ENCODE measurements around a stretch of chr12.

DNA sequence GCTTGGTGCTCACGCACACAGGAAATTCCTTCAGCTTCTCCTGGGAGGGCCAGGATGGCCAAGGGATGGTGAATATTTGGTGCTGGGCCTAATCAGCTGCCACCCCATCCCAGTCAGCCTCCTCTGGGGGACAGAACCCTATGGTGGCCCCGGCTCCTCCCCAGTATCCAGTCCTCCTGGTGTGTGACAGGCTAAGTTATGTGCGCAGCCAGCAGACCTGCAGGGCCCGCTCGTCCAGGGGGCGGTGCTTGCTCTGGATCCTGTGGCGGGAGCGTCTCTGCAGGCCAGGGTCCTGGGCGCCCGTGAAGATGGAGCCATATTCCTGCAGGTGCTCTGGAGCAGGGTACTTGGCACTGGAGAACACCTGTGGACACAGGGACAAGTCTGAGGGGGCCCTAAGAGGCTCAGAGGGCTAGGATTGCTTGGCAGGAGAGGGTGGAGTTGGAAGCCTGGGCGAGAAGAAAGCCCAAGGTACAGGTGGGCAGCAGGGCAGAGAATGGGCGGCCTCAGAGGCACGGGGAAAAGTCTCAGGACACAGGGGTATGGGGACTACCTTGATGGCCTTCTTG is 48.7 kb upstream of the IQSEC3 start:
- RRBS, result no CpG with 5 or more reads among the region's 13 CpGs

DNA sequence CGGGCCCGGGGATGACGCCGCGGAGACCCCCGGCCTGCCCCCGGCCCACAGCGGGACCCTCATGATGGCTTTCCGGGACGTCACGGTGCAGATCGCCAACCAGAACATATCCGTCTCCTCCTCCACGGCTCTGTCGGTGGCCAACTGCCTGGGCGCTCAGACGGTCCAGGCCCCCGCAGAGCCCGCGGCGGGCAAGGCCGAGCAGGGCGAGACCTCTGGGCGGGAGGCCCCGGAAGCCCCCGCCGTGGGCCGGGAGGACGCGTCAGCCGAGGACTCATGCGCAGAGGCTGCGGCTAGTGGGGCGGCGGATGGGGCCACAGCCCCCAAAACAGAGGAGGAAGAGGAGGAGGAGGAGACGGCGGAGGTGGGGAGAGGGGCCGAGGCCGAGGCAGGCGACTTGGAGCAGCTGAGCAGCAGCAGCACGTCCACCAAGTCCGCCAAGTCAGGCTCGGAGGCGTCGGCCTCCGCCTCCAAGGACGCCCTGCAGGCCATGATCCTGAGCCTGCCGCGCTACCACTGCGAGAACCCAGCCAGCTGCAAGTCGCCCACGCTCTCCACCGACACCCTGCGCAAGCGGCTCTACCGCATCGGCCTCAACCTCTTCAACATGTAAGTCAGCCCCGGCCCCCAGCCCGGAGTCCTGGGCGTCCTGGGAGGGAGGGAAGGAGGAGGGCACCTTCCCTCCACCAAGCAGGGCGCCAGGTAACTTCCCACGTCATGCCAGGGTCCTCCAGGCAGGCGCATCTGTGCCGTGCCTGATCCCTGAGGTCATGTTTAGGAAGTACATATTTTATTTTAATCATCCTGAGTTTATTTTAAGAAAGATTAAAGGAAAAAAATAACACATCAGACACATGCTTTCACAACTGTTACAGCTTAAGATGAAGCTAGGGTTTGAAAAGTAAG is 72.4 kb downstream of the IQSEC3 start:
- RRBS, result no CpG with 5 or more reads among the region's 64 CpGs

- RRBS, result 2% methylated on average over 11 of the region's 42 CpGs
These were observed 24.9 kb downstream of the SLC6A12 start for GRCh38 chr12:189001-189416.

- RRBS, result no CpG with 5 or more reads among the region's 9 CpGs
These were observed 70.6 kb downstream of the B4GALNT3 start for GRCh38 chr12:530226-530830.

DNA sequence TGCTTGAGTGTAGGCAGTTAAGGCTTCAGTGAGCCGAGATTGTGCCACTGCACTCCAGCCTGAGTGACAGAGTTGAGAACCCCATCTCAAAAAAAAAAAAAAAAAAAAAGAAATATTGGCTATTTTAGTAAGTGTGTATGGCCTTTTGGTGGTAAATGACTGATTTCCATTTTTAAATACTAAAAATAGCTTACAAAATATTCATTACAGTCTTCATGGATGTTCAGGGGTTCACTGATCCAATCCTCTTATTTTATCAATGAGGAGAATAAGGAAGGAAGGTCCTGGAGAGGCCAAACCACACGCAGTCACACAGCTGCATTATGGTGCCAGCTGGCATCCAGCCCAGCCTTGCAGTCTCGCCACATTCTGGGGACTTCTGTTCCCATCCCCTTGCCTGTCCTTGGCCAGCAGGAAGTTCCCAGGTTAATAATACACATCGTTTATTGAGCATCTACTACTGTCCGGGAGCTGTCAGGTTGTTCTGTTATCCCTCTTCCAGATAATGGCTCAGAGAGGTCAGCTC is 78.8 kb downstream of the B4GALNT3 start:
- RRBS, result no CpG with 5 or more reads among the region's 5 CpGs

GRCh38 chr12:591050-592225 is 71.8 kb downstream of the NINJ2 start:
- RRBS, result 7% methylated on average over 4 of the region's 19 CpGs

DNA sequence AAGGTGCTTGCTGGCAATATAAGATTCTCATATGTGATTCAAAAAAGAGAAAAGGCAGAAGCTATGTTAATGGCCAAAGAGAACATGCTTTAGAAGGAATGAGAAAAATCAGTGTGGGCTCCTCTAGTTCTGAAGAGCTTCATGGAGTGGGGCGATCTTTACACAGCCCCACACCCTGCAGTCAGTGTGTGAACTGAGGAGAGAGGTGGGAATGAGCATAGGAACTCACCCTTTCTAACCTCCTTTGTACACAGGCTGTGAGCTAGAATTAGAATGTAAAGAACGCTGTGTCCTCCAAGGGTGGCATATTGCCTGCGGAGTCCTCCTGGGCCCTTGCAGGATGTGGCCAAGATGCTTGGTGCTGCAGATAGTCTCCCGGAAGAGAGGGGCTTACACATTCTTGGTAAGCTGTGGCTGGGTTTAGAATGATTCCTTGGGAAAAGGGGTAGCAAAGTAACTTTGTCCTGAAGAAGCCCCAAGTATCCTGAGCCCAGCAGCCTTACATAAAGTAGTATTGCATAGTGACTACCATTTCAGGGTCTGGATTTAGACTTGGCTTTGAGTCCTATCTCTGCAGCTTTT is 43.9 kb downstream of the NINJ2 start:
- RRBS, result no CpG with 5 or more reads among the region's 4 CpGs

DNA sequence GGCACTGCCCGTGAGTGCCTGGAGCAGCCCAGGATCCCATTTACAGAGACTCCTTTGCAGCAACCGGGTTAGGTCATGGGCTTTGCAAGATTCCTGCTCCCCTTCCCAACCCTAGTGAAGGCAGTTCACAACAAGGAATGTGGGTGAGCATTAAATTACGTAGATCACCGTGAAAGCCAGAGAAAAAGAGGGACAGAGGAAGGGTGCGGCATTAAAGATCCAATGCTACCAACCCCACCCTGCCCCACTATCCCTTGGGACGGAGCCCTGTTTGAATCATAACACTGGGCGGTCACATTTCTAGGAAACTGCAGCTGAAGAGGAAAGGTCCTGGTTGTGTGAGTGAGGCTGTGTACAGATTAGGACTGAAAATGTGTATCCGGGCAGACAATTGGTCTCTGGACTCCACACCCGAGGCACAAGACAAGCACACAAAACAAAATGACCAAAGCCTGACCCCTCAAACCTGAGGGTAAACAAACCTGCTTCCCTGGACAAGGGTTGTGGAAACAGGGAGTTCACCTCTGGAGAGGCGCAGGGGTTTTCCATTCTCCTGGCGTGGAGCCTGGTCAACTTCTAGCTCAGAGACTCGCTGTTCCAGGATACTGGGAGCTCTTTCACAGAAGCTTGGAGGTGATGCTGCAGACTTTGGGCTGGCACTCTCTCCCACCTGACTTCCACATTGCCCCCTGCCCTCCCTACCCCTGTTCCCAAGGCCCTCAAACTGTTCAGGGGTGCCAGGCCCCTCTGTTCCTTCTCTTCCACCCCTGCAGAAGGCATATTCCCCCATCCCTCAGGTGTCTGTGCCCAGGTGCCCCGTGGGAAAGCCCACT is 16.7 kb downstream of the NINJ2 start:
- RRBS, result no CpG with 5 or more reads among the region's 13 CpGs

DNA sequence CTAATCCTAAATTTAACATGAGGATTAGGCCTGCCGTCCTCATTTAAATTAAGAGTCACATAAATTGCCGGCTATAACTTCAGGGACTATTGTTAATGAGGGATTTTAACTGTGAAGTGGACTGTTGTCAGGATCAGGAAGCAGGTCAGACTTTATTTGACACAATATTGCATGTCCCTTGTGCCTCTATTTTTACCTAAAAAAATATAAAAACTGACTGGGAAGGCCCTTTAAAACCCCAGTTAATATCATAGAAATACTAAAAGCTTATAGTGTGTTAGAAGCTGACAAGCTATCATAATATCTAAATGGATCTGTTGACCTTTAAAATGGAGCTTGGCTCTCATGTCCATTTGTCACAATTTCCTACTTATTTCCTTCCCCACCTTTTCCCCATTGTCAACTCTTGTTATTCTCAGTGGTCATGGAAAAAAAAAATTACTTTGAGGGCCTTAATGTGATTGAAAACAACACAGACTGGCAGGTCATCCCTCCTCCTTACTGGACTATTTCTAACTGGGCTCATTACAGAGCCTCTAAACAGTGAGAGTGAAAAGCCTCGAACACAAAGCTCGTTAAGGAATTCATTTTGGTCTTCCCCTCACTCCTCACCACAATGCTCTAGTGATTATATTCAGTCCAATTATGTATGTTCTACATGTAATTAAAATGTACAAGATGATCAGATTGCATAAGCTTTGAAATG is 13.7 kb upstream of the WNK1 start:
- RRBS, result no CpG with 5 or more reads among the region's 4 CpGs

DNA sequence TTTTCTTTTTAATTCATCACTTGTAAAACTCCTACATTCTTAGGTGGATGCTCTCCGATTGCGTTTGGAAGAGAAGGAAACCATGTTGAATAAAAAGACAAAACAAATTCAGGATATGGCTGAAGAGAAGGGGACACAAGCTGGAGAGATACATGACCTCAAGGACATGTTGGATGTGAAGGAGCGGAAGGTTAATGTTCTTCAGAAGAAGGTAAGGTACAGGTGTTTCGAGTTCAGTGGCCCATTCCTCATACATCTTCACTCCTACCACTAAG is 150.5 kb downstream of the ERC1 start:
- RRBS, result no CpG with 5 or more reads among the region's 4 CpGs

DNA sequence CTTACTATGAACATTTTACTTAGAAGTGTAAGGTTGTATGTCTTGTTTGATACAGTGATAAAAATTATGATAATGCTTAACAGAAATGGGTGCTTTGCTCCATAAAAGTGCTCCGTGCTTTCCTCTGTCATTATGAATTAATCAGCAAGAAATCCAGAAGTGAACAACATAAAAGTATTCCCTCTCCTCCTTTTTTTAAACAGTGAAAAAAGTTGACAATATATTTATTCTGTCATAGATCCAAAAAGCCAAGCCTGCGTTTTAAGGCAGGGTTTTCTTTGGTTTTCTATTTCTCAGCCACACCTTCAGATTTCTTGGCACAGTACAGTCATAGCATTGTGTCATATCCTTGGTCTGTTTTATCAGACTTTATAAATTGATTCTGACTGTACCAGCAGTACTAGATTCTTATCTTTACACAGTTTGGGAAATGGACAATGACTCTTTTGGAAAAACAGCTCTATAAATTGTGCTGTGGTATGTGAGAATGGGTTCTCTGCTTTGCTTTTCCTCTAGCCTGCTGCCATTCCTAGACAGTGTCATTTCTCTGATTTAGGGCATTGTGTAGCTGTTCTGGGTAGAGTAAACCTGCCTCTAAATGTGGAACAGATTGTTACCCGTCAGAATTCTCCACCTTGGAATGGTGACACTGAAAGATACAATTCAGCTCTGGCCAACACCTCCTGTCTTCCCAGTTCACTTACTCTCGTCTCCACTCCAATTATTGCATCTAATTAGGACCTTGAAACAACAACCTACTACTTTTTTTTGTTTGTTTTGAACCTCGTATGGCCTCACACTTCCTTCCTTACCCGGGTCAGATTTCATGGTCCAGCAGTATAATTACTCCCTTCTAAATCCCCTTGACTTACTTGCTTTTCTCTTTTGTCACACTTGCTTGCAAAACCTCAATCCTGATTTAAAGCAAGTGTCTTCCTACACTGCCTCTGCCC is 226.2 kb downstream of the ERC1 start:
- RRBS, result no CpG with 5 or more reads among the region's 6 CpGs

GRCh38 chr12:1305974-1306796 is 288.2 kb downstream of the FBXL14 start:
- RRBS, result no CpG with 5 or more reads among the region's 5 CpGs

DNA sequence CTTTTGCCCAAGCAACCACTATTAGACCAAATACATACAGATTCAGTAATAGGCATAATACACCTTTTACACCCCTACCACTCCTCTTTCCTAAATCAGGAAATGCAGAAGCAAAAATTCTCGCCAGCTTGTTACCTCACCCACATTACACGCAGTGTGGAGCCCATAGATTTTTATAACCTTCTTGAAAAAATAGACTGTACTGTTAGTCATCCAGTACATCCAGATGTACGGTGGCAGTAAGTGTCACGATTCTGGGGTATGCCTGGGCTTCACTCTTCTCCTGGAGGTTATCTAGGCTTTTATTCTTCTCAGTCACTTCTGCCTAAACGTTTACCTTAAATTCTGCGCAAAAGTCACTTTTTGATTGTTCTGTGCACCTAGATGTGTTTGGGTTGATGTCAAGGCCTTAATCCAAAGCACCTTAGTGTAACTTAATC is 1.7 kb upstream of the FBXL14 start:
- RRBS, result no CpG with 5 or more reads among the region's 6 CpGs

DNA sequence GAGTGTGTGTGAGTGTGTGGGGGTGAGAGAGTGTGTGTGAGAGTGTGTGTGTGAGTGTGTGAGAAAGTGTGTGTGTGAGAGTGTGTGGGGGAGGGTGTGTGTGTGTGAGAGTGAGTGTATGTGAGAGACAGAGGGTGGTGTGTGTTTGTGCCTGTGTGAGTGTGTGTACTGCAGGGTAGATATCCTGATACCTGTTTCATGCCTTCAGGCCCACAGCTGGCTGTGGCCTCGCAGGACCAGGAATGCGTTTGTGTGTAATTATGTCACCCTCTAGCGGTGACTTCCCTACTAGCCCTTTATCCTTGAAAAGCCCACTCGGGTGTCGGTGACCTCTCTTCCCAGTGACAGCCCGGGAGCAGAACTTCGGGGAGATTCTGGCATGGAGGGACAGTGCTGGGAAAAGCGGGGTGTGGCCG is 10.8 kb upstream of the FBXL14 start:
- RRBS, result 2% methylated on average over 4 of the region's 9 CpGs

DNA sequence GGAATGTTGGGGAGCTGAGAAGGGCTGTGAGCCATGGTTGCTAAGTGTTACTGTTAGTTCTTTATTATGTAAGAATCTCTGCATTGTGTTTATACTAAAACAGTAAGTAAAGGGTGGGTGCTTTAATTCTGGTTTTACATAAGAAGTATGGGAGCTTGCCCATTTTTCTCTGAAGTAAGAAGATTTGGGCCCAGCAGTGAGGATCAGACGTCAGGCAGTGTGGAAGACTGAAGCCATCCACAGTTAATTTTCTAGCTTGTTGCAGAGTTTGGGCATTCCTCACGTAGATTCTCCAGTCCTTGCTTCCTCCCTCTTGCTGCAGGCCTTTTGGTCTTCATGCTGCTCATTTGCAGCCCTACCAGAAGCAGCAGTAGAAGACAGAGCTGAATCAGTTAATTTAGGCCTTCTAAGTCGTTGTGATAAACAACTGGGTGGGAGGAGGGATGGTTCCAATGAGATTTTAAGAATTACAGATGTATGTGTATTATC is 21.4 kb downstream of the WNT5B start:
- RRBS, result no CpG with 5 or more reads among the region's 3 CpGs

DNA sequence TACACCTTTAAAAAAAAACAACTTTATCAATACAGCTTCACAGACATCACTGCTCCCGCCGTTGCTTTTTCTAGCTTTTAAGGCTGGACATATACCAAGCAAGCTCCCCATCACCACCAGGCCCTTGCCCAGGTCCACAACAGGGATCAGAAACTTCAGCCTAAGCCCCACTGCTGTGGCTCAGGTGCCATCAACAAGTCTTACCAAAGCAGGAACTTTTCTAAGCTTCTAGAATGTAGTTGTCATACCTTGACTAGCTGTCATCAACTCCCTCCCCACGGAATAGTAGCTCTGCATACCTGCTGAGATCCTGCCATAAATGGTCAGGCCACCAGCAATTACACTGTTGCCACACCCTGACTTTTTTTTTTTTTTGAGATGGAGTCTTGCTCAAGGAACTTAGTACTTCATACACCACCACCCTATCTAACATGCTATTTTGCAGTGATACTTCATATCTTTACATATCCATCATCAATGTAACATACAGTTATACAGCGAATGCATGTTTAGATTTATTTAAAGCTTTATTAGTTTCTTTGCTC is 19.9 kb upstream of the ADIPOR2 start:
- RRBS, result no CpG with 5 or more reads among the region's 4 CpGs

DNA sequence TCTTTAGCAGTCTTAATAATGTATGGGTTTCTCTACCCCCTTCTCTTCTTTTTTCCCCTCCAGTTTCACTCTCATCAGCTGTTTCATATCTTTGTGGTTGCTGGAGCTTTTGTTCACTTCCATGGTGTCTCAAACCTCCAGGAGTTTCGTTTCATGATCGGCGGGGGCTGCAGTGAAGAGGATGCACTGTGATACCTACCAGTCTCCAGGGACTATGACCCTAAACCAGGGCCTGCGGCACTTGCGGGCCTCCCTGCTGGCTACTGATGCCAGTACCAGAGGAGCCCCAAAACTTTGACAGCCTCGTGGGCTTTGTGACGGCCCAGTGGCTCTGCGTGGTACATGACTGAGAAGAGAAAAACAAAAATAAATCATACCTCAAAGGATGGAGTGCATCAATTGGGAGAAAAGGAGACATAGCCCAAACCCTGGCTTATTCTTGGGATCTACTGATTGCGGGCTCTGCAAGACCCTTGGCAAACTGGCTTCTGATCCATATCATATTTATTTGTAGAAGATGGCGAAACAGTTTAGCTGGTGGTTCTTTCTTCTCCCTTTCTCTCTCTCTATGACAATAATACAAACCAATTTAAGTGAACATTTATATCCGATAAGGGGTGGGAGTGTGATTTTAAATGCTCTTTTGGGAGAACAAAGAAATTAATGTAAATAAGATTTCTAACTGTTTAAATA is 34.3 kb upstream of the LRTM2 start:
- RRBS, result no CpG with 5 or more reads among the region's 11 CpGs

- RRBS, result no CpG with 5 or more reads among the region's 6 CpGs
These were observed 21.8 kb downstream of the CACNA1C start for GRCh38 chr12:2074593-2075063.

DNA sequence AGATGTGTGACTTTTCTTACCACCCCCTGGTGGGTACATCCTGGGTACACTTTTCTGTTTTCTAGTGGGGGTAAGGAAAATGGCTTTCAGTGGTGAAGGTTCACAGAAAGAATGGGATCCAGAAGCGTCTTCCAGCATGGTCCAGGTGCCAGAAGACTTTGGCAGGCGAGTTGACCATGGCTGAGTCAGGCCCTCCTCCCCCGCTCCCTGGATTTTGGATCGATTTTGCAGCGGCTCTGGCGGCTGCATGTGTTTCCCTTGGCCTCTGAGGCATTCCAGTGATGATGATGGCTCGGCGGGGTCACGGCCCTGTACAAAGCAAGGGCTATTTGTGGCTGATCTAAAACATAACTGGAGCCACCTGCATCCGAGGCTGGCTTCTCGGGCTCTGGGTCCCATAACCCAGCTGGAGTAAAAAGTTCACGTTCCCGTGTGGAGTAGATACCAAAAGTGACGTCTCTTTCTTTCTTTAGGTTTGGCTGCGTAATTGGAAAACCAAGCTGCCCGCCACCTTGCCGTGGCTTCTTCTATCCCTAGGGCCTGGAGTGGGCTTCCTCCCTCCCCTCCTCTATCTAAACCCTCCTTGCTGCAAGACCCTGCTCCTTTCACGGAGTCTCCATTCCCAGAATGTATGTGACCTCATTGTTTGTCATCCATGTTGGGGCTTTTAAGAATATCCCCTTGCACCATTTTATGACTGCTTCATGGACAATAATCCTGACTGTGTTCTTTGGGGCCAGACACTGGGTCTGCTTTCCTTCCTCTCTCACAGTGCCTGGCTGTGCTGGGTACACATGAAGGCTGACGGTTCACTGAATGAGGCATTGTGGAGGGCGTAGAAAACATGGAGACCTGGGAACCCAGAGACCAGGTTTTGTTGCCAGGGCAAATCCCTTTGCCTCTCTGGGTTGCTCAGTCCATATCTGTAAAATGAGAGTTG is 111.0 kb downstream of the CACNA1C start:
- RRBS, result no CpG with 5 or more reads among the region's 20 CpGs

GRCh38 chr12:2198016-2198585 is 145.3 kb downstream of the CACNA1C start:
- RRBS, result 1% methylated on average over 4 of the region's 20 CpGs